Frontal cortex (tissue), 2 donors: ENCODE measurements around a stretch of chr15.

GRCh38 chr15:68700341-68701234 lies 120.1 kb downstream of the ANP32A start:
- RAMPAGE, long total RNA, result no peak

GRCh38 chr15:68816569-68817825 lies 3.7 kb downstream of the ANP32A start:
- RAMPAGE, long total RNA, result no peak

DNA sequence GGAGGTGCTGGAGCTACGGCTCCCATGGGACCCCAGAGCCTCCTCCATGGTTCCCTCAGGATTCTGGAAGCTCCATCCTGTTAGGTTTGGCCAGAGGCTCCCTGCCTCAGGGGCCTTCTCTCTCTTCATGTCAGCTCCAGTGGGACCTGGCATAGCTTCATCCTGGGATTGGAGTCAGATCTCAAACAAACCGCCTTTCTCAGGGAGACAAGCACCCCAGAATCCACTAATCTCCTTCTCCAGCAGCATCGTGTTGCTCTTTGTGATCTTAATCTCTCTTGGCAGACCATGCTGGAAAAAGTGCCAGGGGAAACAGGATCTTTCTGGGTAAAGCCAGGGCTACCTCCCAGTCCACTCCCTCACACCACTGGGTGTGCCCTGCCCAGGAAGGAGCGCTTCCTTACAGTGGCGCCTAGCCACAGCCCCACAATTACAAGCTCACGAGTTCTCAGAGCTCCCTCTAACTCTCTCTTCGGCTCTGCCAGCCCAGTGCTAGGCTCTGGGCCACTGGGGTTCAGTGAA lies 32.2 kb downstream of the RPLP1 start:
- RAMPAGE, long total RNA, result no peak

GRCh38 chr15:69594999-69596035 lies 142.7 kb downstream of the RPLP1 start:
- RAMPAGE, long total RNA, result no peak

DNA sequence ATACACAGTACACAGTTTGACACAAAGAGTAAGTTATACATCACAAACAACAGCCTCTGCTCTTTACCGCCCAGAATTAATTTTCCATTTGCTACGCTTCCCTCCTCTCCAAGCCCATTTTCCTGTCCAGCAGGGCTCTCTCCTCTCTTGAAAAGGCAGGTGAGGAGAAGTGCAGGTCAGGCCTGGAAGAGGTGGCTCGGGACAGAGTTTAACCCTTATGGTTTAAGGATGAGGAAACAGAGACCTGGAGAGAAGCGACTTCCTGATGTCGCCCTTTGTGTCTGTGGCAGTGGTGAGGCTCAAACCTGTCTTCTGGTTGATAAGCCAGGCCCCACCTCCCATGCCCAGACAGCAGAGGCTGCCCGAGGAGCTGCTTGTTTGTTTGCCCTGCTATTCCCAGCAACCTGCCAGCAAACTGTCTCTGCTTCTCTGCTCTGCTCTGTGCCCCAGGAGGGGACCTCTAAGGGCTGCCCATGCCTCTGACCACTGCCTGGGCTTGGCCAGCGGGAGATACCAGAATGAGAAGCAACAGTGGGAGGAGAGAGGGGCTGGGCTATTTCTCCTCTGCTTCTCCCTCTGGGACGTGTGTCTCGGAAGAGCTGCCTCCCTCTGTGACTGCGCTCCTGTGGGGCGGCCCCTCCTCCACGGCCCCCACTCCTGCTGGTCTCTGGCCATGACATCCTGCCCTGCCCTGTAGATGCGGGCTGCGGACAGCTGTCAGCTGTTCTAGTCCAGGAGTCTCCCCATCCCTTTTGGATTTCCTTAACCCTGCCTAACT lies 212.9 kb downstream of the RPLP1 start:
- RAMPAGE, long total RNA, result no peak

DNA sequence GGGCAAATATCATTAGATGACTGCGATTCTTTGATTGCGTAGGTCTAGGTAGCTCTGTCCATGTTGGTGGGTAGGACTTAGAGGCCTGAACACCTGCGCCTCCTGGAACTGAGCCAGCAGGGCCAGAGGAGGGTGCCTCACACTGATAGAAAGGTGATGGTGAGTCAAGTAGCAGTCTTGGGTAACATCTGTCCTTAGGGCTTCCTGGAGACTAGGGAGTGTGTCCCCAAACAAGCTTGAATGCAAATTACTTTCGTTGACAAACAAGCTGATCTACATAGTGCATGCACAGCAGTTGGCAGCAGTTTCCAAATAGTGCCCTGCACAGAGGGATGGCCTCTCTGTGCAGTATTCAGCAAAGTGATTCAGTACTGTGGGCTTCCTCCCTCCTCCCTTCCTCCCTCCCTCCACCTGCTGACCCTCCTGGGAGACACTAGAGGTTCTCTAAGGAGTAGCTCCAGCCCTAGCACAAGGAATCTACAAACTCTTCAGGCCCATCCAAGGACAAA lies 61.1 kb downstream of the TLE3 start:
- RAMPAGE, long total RNA, result no peak

GRCh38 chr15:70065535-70065898 lies 32.2 kb downstream of the TLE3 start:
- RAMPAGE, long total RNA, result no peak

DNA sequence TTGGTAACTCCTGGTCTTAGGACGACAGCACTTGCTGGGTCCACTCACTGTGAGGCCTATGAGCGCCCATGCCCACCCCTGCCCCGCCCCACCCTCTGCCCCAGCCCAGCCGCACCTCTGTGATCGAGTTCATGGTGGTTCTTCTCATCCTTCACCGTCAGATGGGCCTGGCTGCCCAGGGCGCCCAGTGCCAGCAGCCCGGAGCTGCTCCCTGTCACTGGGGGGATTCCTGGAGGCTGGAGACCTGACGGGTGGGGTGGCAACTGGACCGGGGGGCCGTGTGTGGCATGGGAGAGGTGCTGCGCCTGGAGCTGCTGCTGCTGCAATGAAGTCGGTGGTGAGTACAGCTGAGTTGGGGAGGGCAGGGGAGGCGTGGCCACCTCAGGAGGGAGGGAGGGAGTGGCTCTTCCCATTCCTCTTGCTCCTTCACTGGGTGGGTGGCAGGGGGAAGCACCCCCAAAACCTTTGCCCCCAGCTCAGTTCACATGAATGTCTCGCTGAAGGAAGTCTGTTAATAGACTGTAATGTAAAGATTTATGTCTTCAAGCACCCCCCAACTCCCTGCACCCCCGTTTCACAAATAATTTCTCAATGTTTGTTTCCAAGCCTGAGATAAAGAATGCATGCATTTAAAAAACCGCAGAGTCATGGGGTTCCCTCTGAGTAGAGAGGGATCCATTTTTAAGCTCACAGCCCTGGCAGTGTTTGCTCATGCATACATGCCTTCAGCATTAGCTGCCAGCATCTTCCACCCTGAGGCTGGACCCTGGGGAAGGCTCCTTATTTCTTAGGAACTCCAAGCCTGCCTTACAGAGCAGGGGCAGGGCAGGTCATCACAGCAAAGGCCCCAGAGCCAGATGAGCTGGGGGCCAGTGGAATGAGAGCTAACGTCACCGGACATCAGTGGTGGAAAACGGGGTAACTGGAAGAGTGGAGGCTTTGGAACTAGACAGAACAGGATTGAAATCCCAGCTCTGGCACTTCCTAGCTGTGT lies 31.5 kb downstream of the TLE3 start:
- RAMPAGE, long total RNA, result no peak

DNA sequence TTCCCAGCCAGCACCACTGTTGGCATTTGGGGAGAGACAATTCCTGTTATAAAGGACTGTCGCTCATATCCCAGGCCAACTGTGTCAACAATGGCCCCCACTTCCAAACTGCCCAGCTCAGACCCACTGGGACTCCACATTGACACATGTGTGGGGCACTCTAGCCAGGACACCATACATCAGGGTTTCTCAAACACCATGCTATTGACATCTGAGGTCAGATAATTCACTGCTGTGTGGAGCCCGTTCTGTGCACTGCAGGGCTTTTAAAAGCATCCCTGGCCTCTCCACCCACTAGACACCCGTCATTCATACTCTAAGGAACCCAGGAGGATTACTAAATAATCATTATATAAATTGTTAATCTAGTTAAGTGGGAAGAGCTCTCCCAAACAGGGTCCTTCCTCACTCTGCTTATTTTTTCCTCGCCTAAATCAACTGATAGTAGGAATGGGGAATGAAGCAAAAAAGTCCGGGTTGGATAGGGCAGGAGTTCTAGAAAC lies 19.9 kb downstream of the TLE3 start:
- RAMPAGE, long total RNA, result no peak

DNA sequence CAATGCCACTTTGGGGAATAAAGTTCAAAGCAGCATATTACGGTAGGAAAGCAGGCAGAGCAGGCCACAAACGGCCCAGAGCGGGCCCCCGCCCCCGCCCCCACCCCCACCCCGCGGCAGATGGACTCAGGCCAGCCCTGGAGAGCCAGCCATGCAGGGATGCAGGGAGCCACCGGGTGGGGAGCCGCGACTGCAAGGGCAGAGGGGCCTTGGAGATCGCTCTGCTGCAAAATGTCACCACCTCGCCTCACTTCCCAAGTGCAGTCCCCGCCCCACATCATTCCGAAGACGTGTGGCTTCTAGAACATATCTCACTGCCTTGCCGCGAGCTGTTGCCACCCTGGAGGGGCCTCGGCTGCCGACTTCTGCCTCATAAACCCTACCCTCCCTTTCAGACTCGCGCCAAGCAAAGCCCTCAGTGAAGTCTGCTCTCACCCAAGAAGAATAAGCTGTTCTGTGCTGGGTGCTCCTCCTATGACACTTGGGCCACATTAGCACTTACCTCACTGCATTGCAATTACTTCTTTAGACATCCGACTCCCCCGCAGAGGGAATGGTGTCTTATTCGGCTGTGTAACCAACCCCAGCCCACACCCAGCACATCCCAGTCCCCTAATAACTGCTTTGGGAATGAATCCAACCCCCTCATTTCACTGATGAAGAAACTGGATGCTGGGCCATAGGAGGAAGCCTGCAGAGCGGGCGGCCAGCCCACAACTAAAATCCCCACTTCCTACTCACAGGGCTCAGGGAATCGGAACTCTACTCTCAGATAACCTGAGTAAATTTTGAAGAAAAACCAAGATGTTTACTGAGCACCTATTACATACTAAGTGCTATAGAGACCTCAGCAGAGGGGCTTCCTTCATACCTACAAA lies 8.7 kb downstream of the TLE3 start:
- RAMPAGE, long total RNA, result no peak

DNA sequence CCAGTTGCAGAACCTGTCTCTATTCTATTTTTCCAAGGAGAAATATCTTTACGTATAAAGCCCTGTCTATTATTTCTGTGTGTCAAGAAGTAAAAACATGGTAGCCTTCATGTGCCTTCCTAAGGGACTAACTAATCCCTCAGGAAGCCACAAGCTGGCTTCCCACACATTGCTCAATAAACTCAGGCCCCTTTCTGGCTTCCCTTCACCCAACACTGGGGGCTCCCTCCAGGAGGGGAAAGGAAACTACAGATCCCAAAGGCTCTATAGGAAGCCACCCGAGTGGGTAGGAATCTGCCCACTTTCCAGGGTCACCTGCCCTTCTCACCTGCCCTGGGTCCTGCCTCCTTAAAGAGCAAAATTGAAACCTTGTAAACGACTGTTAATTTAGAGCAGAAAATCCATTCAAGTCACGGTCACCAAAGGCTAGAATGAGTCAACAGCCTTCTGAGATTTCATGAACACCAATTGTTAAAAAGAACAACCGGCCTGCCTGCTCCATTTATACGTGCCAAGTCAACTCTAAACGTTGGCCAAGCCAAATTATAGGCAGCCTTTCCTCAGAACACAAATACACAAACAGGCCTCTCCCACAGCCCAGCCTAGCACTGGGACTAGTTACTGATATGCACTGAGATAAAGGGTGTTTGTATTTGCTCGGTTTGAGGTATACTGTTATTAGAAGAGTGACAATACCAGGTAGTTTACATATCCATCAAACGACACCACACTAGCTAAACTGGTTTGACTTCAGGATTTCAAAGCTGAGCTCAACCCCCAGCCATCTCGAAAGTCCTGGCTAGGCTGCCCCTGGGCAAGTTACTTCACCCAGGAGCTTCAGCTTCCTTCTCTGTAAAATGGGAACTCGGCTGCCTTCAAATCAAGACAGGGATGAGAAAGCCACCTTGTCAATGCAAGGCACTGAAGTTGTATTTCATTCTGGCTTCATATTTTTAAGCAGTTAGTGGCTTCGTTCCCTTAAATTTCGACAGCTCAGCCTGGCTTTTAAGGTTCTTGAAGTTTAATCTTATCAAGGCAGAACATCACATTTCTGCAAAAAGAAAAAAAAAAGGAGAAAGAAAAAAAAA lies 4.3 kb downstream of the TLE3 start:
- RAMPAGE, long total RNA, result no peak

DNA sequence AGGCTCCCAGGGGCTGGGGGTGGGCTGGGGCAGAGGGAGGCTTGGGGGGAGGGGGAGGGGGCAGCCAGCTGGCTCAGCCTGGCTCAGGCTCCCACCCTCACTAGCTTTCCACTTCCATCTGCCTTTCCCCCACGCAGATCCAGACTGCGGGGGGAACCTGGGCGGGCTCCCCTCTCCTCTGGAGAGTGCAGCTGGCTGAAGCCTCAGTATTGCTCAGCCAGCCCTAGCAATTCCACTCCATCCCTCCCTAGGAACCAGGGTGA lies 13.9 kb upstream of the TLE3 start:
- RAMPAGE, long total RNA, result no peak

- RAMPAGE, long total RNA, result no peak
These were observed 169.0 kb upstream of the TLE3 start for GRCh38 chr15:70266695-70267178.

DNA sequence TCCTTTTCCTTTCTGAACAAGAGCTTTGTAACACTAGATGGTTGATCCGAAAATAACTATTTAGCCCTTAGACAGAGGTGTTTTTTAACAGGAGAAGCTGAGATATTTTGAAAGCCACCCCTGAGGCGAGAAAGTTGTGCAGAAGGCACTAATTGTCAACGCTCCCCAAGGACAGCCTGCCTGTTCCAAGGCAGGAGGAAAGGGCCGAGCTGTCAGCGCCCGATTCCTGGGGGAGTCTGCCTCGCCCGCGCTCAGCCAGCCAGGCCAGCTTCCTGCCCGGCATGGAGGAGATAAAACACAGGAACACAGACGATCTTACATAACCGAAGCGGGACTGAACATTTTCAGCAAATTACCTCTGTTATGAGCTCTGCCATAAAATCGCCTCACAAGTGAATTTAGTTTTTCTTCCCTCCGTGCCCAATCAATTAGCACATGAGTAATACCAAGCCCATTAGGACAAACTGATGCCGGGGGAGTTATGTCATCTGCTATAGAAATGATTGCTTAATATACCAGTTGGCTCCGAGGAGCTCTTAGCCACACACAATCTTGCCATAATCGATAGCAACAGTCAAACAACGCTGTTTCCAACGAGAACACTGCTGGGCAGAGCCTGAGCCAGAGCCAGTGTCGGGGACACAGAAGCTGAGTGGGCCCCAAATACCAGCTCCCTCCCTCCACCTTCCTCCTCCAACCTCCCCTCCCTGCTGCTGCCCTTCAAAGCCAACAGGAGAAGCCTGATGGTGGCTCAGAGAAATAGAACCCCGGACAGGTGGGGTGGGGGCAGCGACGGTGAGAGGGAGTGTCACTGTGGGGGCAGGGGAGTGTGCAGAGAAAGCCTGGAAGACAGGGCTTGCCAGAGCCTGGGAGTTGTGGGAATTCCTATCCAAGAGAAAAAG lies 279.3 kb upstream of the TLE3 start:
- RAMPAGE, long total RNA, result no peak

DNA sequence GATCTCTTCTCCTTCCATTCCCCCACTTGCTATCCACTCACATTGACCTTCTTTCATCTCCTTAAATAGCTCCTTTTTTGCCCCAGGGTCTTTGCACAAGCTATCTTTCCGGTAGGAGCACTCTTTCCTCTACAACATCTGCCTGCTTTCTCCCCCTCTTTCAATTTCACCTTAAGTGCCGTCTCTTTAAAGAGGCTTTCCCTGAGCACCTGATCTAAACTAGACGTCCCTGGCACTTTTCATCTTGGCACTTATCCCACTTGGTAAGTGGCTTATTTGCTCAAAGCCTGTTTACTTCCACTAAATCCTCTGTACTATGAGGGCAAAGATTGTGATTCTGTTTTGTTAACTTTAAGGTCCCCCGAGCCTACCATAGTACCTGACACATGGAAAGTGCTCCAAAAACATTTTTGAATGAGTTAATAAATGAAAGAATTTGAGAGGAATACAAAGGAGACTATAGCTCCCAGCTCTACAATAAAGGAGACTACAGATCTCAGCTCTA lies 323.4 kb upstream of the TLE3 start:
- RAMPAGE, long total RNA, result no peak

DNA sequence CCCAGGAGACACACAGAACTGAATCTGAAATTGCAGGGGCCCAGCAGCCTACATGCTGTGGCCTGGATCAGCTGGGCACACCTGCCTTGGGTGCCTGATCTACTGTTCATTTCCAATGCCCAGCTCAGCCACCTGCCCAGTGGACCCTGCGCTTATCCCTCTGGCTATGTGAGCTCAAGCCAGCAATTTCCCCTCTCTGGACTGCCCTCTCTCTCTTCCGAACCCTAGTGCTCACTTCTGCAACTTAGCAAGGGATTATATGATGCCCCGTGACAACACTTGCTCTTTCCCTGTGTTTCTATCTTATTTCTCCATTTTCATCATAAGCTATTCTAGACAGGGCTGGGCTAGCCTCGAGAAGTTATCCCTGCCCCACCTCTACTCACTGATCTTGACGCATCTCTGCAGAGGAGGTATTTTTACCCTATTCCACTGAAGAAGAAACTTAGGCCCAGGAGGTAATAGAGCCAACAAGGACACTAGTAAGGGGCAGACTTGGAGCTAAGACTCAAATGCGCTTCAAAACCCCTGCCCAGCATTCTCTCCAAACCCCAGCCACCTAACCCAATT lies 275.9 kb downstream of the UACA start:
- RAMPAGE, long total RNA, result no peak

GRCh38 chr15:70528213-70528612 lies 235.1 kb downstream of the UACA start:
- RAMPAGE, long total RNA, result no peak

DNA sequence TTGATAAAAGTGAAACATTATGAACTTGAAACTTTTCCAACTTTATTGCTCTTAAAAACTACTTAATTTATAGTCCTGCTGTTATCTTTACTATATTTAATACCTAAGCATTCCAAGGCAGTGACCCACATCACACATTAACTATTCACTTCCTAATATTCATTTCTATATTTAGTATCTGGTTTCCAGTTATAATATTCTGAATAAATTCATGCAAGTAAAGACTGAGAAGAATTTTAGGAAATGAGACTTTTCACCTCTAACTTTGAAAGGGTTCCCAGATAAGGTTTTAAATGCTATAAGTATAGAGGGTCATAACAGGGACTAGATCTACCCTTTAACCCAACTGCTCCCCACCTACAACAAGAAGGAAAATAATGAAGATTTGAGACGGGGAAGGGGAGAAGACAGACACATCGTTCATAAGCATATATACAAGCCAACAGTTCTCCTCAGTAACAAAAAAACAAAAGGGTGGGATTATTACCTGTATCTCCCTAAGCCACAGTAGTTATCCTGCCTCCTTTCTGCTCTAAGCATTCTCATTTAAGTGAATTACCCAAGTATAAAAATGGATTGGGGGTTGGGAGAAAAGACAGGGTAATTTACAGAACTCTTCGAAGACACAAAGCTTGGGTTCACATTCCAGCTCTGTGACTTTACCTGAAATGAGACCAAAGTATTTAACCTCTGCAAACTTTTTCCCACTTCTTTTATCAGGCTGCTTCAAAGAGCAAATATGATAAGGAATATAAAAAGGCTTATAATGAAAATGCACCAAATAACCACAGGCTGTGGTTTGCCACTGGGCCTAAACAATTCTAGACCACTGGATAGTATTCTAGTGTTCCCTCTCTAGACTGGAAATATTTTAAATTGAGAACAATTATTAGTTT lies 64.6 kb downstream of the UACA start:
- RAMPAGE, long total RNA, result no peak

DNA sequence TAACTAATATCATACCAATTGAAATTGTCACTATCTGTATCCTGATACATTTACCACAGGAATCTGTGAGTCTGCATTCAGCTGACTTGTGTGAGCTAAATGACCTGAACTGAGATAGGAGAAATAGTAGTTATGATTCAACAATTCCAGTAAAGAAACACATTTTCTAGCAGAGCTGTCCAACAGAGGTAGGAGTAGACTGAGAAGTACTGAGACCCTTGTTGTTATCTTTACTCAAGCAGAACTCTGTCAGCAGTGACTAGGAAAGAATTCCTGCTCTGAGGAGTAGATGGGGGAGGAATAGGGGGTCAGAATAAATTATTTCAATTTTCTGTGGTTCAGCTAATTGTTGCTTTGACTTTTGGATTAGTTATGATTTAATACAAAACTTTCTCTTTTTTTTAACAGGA lies 66.3 kb upstream of the THSD4 start:
- RAMPAGE, long total RNA, result no peak

GRCh38 chr15:71129487-71130282 lies 14.4 kb downstream of the THSD4 start:
- RAMPAGE, long total RNA, result no peak